Vein endothelial cell (primary cell): ENCODE results near the genes MIOX, NCAPH2 and CHKB.

DNA sequence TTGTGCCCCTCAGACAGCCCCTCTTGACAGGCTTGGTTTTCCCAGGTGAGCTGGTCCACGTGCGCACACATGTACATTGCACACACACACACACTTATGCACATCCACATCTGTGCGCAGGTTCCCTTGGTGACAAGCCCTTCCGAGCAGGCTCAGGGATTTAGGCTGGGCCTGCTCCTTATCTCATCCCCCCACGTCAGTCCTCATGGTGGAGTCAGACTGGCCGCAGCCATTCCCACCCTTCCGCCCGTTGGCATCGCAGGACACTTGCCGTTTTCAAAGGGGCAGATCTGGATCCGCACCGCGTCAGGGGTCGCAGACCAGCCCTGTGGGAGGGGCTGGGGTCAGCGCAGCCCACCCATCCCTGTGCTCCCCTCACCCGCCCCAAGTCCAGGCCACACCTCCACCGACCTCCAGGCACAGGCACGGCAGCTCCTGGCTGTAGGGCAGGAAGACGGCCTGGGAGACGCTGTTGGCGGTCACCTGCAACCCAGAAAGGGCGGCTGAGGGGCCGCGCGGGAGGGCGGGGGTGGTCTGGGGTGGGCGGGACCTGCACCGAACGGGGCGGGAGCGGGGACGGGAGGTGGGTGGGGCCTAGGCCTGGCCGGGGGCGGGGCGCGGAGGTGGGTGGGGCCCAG is 13.4 kb downstream of the IL17REL start:
- CAGE, long polyA plus RNA, result no peak

- CAGE, long polyA plus RNA, result no peak
Observed at GRCh38 chr22:50209129-50209841, 8.5 kb downstream of the SELENOO start.

DNA sequence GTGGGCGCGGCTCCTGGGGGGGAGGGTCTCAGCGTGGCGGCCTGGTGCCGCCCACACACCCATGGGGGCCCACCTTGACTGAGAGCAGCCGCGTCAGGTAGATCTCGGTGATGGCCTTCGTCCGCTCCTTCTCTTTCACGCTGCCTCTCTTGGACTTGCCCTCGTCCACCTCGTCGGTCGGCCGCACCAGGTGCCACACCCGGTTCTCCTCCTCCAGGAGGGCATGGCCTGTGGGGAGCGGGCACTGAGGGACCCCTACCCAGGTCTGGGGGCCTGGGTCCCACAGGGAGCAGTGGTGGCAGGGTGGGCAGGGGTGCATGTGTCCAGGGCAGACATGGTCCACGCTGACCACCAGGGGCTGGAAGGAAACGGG is 7.8 kb upstream of the MAPK11 start:
- CAGE, long polyA plus RNA, result no peak

GRCh38 chr22:50279894-50280163 is 9.6 kb upstream of the MAPK11 start:
- CAGE, long polyA plus RNA, result no peak

- CAGE, long polyA plus RNA, result no peak
Observed at GRCh38 chr22:50299073-50300134, 8.0 kb downstream of the PLXNB2 start.

DNA sequence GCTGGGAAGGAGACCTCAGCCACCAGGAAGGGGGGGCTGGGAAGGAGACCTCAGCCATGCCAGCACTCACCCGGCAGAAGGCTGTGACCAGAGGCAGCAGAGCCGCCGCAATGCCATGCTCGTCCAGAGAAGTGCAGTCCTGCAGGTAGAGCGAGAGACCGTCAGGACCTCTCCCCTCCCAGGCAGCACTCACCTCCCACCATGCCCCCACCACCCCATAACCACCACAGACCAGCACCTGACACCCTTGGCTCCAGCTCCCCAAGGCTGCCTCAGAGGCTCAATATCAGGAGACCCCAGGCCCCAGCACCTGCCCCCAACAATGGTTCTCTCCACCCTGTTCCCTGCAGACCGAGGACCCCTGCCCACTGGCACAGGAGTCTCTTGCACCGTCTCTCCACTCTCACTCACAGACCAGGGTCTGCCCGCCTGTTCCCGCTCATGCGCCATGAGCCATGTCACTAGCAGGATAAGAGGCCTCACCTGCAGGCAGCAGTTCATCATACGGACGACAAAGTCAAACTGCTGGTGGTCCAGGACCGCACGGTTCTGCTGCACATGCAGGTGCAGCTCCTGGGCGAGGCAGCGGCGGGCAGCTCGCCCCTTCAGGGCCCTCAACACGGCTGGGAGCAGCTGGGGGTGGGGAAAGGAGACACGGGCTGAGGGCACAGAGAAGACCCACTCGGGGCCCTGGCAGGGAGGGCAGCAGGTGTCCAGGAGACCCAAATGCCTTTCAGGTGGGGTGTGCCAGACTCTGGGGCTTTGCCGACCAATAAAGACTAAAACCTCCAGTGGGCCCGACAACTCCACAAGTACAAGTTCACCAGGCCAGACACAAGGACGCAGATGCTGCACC is 11.8 kb downstream of the SBF1 start:
- CAGE, long polyA plus RNA, result no peak

- CAGE, long polyA plus RNA, result no peak
Observed at GRCh38 chr22:50486555-50487348, at the start of gene MIOX. Gene MIOX, plus strand, starts transcription at chr22:50486859.

DNA sequence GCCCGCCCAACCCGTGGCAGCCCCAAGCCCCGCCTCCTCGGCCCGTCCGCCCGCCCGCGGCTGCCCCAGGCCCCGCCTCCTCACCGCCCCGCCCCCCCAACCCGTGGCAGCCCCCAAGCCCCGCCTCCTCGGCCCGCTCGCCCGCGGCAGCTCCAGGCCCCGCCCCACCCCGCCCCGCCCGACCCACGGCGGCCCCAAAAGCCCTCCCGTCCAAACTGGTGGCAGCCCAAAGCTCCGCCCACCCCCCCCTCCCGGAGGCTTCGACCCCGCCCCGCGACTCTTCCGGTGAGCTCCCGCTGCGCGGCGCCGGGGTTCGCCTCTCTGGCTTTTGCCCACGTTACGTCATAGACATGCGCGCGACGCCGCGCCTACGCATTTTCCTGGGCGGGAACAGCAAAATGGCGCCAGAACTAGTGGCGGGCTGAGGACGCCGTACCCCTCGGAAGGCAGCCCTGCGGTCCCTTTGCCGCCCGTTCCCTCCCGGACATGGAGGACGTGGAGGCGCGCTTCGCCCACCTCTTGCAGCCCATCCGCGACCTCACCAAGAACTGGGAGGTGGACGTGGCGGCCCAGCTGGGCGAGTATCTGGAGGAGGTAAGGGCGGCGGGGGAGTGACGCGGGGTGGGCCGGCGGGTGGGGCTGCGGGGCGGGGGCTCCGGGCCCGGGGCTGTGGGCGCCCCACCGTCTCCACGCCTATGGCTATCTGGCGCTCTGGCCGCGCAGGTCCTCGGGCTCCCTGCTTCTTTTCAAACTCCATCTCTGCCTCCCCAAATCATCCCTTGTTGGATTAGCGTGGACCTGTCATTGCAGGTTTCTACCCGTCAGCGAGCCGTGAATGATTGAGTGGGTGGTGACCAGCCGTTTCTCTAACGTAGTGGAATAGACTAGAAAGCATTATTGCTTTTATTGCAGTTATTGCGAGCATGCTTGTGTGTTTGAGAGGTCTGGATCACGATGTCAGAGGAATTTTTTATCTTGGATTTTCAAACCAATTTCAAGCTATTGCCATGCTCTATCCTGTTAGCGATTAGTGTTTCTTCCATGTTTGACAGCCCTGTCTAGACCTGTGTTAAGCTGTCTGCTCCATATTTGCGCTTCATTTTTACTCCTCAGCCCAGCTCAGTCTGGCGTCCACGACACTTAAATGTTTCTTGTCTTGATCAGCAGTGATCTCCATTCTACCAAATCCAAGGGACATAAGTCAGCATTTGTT is at the start of gene NCAPH2:
NCAPH2 (plus strand) TSS at position 373 of the 1,213 bp plus-strand sequence.
- CAGE, long polyA plus RNA, result no peak

DNA sequence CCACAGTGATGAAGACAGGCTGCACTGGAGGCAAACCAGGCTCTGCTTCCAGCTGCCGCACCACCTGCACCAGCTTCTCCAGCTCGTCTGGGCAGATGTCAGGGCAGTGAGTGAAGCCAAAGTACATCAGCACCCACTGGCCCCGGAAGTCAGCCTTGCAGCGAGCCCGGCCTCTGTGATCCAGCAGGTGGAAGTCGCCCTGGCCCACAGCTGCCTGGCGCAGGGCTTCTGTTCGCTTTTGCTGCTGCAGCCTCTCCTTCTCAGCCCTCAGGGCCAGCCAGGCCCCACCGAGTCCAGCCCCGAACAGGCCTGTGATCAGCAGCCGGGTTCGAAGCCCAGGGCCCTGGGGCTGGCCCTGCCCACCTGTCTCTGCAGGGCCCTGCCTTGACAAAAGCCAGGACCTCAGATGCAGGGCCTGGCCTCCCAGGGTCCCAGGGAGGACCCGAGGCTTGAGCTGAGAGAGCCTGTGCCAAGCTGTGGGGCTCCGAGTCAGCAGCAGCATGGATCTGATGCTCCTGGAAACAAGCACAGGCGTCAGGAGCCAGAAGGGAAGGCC is 1.4 kb downstream of the SCO2 start:
- CAGE, long polyA plus RNA, result no peak

DNA sequence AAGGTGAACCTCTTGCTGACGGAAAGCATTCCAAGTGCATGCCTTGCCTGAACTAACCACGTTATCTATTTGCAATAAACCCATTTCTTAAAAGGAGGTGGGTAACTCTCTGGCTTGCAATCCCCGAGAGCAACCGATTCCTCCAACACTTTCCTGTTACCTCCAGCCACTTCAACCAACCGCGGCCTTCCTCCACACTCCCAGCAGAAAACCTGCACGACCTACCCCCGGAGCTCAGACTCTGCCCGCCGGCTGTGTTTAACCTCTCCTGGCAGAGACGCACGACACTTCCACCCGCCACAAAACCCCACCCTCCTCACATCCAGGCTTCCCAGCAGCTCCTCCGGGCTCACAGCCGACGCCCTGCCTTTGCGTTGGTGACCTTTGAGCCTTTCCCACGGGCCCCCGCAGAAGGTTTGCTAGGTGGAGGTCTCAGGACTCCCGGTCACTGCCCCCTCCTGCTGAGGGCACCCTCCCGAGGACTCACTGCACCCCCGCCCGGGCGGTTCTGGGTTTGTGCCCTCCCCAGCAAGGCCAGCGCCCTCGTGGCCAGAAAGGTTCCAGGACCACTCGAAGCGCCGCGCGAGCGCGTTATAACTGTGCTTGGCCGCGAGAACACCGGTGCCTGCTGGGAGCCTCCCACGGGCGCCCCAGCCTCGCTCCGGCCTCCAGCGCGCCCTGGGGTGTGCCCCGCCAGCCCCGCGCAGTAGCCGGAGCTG is 554 bp downstream of the SCO2 start:
- CAGE, long polyA plus RNA, result start-site peak on the minus strand centred at position 566 of the sequence, 78 bp wide, 53 and 73 reads in 2 replicates

- CAGE, long polyA plus RNA, result no peak
Observed at GRCh38 chr22:50581987-50583044, at the start of gene CHKB. Gene CHKB, minus strand, starts transcription at chr22:50582849.

- CAGE, long polyA plus RNA, result no peak
Observed at GRCh38 chr22:50670461-50671115, 42.6 kb upstream of the ARSA start.

DNA sequence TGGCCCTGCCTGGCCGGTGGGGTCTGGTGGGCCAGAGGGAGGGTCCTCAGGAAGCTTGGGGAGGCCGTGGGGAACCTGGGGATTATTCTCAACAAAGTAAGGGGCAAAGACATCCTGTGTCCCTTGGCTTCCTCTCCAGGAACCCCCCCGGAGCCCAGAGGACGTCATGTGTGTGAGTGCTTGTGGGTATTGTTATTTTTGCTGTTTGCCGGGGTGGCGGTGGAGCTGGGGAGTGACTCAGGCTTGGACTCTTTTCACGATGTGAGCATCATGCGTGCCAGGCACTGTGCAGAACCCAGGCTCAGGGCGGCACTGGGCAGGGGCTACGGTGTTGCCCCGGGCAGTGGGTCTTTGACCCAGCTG is 43.7 kb upstream of the ARSA start:
- CAGE, long polyA plus RNA, result no peak

GRCh38 chr22:50700576-50700776 is 37.5 kb upstream of the ACR start:
- CAGE, long polyA plus RNA, result no peak

DNA sequence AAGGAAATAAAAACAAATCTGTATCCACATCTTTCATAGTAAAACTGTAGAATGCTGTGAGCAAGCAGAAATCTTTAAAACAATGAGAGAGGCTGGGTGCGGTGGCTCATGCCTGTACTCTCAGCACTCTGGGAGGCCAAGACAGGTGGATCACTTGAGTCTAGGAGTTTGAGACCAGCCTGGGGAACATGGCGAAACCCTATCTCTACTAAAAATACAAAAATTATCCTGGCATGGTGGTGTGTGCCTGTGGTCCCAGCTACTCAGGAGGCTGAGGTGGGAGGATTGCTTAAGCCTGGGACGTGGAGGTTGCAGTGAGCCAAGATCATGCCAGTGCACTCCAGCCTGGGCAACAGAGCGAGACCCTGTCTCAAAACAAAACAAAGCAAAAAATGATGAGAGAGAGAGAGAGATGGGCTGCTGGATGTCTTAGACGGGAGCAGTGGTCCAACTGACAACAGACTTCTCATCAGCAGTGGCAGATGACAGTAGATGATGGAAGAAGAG is 29.2 kb upstream of the ACR start:
- CAGE, long polyA plus RNA, result no peak

GRCh38 chr22:50709905-50711248 is 27.6 kb upstream of the ACR start:
- CAGE, long polyA plus RNA, result no peak